GM06990 (cell line): Measurements from ENCODE around the genes GRAMD1B, OR10G6, OR8B12 and NRGN.

DNA sequence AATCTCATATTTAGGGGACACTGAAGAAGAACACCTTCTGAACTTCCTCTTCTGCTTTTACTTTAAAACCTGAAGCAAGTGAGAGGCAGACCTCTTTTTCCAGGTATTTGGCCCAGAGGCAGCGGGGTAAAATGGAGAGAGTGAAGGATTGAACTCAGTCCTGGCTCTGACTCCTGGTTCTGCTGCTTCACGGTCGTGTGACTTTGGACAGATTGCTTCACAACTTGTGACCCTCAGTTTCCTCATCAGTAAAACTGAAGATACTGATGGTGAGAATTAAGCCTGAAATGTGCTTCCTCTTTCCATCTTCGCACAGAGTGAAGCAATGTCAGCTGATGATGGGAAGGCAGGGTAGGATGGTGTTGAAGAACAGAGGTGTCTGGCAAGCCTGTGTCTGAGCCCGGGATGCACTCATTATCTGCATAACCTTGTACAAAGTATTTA lies 58.9 kb downstream of the UBASH3B start:
- RRBS: no CpG with 5 or more reads among the region's 5 CpGs

- RRBS: no CpG with 5 or more reads among the region's 7 CpGs
These were observed 46.5 kb upstream of the CRTAM start for GRCh38 chr11:122791822-122792223.

- RRBS: no CpG with 5 or more reads among the region's 6 CpGs
These were observed 13.8 kb downstream of the CRTAM start for GRCh38 chr11:122852089-122852463.

- RRBS: no CpG with 5 or more reads among the region's 2 CpGs
These were observed 38.3 kb upstream of the CLMP start for GRCh38 chr11:123233225-123233813.

DNA sequence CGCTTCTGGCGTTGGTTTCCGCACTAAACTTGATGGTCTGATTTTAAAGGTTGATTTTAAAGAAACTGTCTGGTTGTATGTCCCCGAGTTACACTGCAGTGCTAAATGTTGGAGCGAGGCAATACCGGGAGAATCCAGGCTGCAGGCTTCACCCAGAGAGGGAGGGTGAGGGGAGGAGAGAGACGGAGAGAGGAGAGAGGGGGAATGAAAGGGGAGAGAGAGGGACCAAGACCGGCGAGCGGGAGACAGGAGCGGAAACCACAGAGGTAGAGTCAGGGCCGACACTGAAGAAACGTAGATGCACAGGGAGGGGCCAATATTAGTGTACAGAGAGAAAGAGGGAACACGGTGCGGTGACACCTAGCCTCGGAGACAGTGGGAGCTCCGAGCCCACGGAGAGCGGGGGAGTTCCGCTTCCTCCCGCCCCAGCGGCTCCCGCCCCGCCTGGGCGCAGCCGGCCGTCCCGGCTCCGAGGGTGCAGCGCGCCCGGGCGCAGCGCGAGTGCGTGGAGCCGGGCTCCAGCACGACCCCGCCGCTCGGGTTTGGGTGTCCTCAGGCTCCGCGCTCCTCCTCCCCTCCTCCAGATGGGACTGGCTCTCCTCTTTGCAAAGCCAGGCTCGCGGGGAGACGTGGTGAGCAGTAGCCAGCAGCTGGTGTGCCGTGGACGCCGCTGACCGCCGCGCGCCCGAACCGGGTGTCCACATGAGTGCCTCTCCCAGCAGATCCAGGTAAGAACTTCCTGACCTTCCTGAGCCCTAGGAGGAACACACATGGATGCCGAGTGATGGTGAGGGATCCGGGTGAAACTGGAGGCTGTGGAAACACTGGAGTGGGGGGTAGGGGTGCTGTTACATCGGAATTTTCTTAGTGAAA lies 71.8 kb upstream of the GRAMD1B start:
- RRBS: 50% methylated on average over 4 of the region's 58 CpGs

DNA sequence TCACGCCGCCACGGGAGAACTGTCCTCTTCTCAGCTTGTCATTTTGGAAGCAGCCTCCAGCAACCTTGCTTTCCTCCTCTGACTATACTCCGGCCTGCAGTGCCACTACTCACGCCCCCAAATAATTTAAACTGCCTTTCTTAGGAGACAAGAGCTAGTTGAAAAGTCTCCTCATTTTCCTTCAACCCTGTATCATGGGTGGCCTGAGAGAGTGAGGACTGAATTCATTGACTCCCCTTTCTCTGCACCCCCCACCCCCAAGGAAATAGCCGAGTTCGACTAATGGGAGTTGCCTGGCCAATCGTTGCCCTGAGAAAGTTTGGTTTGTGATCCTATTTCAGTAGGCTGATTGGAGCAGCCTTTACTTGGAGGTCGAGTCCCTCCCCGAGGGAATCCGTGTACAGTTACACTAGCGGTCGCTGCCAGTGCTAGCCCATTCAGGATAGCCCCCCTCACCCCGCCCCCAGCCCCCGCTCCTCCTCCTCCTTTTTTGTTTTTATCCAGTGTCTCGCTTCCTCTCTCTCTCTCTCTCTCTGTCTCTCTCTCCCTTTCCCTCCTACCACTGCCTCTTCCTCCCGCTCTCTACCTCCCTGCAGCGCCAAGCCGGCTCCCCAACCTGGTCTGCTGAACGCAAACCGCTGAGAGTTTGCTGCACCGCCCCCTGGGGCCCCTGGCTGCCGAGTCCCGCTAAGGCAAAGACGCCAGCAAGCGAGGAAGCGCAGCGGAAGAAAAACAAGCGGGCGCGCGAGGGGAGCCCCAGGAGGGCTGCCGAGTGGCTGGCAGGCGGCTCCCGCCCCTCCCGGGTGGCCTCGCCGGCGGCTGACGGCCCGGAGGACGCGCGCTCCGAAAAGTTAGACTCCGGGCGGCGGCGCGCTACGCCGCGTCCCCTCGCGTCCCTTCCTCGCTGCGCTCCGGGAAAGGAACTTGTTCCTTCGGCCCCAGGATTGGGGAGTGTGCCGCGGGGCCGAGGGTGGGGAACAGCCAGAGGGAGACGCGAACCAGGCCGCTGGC lies at the start of gene GRAMD1B:
TSS of gene GRAMD1B (plus strand) at position 524 of the 1,011 bp plus-strand sequence.
- RRBS: 4% methylated on average over 13 of the region's 65 CpGs

DNA sequence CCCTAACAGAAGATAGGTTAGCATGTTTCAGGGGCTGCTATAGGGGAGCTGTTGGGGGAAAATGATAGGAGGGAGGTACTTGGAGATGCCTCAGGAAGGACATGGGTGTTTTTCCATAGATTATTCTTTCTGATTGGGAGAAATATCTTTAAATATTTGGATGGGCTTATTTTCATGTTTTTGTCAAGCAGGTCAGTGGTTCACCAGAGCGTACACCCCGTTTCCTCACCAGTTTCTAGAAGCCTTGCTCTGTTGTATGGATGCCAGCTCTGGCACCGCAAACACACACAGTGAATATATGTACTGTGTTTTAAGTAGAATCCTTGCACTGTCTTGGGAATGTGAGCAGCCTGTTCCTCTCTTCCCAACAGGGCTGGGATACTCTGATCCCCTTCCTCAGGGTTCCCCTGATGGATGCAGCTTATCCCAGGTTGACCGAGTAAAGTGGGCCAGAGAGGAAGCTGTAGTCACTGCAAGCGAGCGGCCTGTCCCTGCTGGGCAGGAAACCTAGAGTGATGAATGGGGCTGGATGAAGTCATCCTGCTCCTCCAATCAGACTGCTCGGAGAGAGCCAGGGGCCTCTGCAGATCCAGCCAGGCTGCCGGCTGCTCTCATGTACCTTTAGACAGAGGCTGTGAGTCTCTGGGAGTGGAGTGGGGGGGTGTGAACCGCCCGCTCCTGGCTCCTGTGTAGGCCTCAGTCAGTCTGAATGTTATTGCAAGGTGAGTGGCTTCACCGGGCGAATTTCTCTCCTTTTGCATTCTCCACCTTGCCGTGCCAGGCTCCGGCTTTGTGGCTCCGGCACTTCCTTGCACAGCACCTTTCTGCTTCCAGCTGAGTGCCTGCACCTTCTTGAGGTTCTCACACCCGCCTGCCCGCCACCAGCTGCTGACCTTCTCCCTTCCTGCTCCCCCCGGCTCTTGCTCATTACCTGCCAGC lies 79.5 kb downstream of the GRAMD1B start:
- RRBS: 100% methylated on average over 1 of the region's 18 CpGs

GRCh38 chr11:123702165-123702501 lies 39.3 kb downstream of the ZNF202 start:
- RRBS: no CpG with 5 or more reads among the region's 8 CpGs

DNA sequence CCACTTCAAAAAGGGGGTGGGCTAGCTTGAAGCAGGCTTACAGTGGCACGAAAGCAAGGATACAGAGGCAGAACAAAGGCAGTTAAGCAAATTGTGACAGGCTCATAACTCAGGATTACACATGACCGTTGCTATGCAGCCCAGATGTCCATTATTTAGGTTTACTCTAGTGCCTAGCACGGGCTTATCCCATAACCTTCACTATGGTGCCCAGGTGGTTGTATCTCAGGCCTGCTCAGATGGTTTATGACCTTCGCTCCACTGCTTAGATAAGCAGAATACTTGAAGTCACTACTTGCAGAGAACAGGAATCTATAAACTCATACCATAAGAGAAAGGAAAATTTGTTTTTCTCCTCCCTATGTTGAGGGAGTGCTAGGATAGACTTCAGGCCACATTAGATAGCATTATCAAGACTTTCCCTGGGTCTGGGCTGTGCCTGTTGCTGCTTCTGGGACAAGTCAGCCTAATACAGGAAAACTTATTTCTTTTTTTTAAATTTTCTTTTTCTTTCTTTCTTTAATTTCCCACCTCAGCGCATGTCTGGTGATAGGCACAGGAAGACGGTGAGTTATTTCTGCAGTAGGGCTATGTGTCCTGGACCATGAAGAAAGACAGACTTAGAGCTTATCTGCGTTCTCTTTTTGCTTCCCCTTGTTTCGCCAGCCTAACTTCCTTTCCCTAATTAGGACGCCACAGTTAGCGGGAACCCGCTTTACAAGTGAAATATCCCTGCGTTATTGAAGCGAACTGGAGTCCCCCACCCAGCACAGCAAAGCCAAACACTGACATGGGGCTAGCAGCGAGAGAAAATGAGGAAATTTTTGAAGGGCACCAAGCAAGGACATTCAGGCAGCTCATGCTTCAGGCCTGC lies 8.8 kb downstream of the OR6M1 start:
- RRBS: no CpG with 5 or more reads among the region's 14 CpGs

DNA sequence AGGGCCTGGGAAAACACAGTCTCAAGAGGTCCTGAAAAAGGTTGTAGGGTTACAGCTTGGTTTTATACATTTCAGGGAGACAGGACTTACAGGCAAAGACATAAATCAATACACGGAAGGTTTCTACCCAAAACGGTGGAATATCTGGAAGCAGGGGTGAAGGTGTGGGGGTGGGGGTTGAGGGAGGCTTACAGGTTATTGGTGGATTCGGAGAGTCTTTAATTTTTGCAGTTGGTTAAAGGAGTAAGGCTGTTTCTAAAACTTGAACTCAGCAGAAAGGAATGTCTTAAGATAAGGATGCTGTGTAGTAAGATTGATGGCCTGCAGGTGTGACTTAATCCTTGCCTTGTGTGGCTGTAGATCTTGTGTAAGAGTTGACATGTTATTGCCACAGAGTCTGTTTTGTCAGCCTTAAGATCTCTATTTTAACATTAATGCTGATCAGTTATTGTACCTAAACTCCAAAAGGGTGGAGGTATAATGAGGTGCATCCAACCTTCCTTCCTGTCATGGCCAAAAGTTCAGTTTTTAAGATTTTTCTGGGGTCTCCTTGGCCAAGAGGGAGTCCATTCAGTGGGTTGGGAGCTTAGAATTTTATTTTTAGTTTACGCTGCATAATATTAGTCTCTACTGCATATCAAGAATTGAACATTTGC lies 16.5 kb upstream of the OR6M1 start:
- RRBS: no CpG with 5 or more reads among the region's 4 CpGs

DNA sequence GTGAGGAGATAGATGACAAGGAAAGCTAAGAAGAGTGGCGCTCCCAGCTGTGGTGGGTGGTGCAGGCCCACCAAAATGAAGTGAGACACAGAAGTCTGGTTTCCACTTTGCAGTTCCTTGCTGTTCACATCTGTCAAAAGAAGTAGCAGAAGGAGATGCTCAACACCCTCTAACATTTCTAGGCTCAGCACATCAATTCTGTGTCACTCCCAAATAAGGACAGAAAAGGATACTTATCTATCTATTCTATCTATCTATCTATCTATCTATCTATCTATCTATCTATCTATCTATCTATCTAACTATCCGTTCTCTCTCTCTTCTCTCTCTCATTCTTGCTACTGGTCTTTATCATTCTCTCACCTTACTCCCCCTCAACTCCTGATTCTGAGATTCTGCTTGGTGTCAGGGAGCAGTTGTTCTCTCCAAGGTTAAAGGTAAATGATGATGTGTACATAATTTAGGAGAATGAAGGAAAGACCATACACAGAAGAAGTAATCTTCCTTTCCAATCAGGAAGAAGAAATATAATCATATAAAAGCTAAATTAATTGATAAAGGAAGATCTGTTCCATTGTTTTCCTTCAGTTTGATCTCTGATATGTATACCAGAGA lies at the start of gene OR10G6:
TSS of gene OR10G6 (minus strand) at position 176 of the 615 bp plus-strand sequence.
- RRBS: no CpG with 5 or more reads among the region's 2 CpGs

DNA sequence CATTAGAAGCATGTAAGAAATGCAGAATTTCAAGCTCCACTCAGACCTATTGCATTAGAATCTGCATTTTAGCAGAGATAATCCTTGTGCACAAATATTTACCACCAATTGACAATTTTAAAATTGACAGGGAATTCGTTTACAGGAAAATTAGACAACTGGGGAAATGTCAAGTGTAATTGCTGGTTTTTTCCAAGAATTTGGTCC lies 220 bp upstream of the OR8G1 start:
- RRBS: no CpG with 5 or more reads among the region's 1 CpG

GRCh38 chr11:124480928-124482205 lies 35.9 kb upstream of the OR8B8 start:
- RRBS: 0% methylated on average over 3 of the region's 23 CpGs

DNA sequence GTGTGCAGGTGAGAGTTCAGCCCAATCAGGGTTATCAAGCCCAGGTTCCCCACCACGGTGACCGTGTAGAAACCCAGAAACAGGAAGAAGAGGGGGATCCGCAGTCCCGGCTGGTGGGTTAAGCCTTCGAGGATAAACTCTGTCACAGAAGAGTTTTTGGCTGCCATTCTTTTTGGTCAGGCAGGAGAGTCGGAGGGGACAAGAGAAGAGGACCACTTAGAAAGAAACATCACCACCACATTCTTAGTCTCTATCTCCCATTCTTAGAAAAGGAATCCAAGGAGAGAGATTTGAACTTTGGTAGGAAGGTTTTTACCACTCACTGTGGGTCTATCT lies at the start of gene OR8B12:
TSS of gene OR8B12 (minus strand) at position 167 of the 336 bp plus-strand sequence.
- RRBS: no CpG with 5 or more reads among the region's 6 CpGs

- RRBS: no CpG with 5 or more reads among the region's 4 CpGs
These were observed 16.3 kb downstream of the SIAE start for GRCh38 chr11:124657302-124657604.

DNA sequence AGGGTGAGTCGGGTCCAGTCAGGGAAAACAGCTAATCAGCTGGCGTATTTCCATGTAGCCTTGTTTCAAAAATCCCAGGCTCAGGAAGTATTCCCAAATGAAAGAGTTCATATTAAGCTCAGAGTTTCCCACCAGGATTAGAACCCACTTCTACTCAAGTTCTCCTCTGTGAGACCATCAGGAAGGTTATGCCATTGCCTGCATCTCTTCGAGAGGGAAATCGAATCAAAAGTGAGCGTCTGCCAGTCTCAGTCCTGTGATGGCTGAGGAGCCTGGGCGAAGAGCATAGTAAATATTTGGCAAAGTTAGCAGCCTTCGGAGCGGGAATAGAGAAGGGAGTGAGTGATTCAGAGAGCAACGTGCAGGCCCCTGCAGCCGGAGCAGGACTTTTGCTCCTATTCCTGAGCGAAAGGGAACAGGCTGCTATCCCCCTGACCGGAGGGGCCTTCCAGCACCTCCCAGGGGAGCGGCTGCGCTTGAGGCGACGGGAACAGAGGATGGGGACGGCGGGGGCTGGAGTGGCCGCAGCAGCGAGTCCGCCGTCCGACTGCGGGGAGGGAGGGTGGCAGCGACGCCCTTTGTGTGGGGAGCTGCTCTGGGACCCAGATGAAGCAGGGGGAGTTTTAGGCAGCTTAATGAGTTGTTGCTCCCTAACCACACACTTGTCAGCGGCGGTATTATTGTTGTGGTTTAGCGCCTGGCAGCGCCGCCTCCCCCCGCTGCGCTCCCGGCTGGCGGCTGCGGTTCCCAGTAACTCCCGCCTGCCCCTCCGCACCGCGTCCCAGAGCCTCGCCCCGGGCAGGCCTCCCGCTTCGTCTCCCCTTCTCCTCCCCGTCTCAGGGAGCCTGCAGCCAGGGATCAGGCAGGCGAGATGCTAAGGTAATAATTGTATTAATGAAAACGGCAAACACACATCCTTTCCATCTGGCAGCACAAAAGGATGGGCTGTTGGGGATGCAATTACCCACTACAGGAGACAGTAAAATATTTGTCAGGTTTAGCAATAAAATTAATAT lies 21.7 kb upstream of the NRGN start:
- RRBS: 5% methylated on average over 12 of the region's 47 CpGs

DNA sequence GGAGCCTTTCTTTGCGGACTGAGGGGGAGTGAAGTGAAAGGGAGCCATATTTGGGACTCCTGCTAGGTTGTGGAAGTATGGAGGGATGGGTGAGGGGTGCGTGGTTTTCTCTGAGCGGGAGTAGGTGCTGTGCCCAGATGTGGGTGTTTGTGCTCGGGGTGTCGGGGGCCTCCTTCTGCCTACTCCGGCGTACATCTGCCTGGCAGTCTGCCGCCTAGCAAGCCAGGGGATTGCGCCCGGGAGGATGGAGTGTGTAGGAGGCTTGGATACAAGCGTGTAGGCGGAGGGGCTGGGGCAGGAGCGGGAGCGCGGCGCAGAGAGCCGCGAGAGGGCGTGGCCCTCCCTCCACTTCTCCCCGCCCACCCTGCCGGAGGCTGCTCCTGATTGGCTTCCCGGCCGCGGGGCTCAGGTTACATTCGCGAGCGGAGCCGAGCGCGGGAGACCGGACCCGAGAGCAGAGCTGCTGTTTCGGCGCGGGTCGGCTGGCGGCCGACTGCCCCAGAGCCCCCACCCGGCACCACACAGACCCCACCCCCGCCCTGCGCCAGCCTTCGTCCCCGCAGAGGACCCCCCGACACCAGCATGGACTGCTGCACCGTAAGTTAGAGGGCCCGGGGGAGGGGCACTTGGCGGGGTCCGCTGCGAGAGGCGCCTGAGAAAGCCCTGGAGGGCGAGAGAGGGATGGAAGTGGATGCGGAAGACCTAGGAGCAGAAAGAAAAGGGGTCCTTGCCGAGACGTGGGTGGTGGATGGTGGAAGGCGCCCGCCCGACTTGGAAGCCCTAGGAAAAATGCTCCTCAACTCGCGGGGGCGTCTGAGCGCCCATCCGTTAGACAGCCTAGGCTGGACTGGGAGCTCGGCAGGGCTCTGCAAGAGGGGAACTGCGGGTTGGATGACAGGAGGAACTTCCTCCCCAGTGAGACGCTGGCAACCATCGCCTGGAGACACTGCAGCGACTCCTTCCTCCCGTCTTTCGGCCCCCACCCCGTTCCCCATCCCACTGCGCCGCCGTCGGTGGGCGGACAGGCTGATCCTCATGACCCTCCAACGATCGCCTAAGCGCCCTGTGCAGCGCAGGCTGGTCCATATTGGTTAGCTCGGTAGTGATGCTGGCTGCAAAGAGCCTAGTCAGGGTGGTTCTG lies at the start of gene NRGN:
TSS of gene NRGN (plus strand) at position 440 of the 1,141 bp plus-strand sequence.
- RRBS: 3% methylated on average over 27 of the region's 80 CpGs

DNA sequence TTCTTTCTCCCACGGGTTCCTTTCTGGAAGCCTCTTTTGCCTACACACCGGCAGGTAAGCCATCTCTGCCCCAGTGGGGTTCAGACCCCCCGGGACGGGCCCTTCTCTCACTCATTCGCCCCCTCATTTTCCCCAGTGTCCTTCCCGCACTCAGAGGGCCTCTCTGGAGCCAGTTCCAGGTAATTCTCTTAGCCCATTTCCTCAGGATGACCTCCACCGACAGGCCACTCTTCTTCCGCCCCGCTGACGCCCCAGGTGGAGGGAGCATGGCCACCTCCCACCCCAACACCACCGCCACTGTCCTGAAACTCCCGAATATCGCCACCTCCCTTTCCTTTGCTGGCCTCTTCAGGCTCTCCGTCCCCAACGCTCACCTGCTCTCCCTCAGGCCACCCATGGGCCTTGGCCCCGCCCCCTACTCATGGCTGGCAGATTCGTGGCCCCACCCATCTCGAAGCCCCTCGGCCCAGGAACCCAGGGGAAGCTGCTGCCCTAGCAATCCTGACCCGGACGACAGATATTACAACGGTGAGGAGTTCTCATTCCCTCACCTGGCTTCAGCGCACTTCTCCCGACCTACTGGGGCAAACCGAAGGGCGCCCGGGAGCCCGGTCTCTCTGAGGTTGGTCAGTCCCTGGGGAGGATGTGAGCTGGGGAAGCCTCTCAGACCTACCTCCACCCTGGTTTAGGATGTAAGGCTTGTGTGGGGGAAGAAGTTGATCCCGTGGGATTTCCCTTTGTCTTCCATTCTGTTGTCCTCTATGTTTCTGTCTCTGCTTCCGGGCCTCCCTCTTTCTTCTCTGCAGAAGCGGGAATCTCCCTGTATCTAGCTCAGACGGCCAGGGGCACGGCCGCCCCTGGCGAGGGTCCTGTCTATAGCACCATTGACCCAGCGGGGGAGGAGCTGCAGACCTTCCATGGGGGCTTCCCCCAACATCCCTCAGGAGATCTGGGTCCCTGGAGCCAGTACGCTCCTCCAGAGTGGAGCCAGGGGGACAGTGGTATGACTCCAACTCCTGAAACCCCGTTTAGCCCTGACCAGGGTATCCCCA lies 12.2 kb downstream of the ROBO3 start:
- RRBS: 52% methylated on average over 8 of the region's 38 CpGs